Cytotoxic T cell (primary cell): ENCODE data around the genes HLA-DQB2, HLA-DMB and ITPR3.

- PRO-cap, 2 experiments, result no peak in any of the 2 experiments
These were observed 18.0 kb upstream of the HLA-DRB1 start for GRCh38 chr6:32607507-32608156.

GRCh38 chr6:32760990-32761507, 2.3 kb downstream of the HLA-DQB2 start:
- PRO-cap, 2 experiments, result no peak in any of the 2 experiments

DNA sequence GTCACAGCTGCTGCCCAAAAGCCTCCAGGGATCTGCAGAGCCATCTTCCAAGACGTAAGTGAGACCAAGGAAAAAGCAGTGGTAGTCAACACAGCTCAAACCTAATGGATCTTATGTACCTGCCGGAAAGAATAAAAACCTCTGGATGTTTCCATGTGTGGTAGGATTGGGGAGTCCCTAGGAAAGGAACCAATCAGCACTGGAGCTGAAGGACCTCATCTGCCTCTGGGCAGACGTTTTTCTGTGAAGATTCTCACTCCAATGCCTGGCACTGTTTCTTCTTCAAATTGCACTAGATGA, at the start of gene HLA-DQB2:
Gene HLA-DQB2, minus strand, starts transcription at position 106 of the 300 bp plus-strand sequence.
- PRO-cap, 2 experiments, result peak in 1 of 2 experiments; most common minus-strand start position 98 of the sequence (in 1)

DNA sequence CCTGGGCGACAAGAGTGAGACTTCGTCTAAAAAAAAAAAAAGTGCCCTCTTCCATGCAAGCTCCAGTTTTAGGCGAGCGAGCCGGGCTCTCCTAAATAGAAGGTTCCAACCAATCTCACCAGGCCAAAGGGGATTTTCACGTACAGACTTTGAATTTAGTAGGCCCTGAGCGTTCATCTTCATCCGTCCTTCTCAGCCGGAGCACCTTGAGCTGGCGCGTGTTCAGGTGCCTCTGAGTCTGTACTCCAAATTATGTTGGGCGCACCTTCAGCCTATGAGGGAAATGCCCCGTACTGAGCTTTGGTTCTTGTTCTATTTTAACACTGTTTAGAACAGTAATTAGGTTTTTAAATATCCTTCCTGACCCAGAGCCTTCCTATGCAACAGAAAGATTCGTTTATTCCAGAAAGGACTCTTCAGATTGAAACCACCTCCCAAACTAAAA, 863 bp upstream of the TAP2 start:
- PRO-cap, 2 experiments, result no peak in any of the 2 experiments

DNA sequence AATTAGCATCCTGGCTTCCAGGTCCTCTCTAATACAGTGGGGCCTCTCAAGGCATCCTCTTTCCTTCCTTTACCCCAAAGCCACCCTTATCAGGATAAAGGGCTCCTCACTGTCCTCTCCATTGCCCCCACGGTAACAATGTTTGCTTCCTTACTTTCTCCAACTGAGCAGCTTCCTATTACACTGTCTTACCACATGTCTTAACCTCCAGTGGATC, 5.0 kb downstream of the HLA-DMB start:
- PRO-cap, 2 experiments, result no peak in any of the 2 experiments

- PRO-cap, 2 experiments, result peak in 1 of 2 experiments; most common plus-strand start chr6:32941170 (in 1); most common minus-strand start chr6:32940961 (in 1)
These were observed at the start of gene HLA-DMB for GRCh38 chr6:32940660-32941454. TSS of gene HLA-DMB (minus strand) at chr6:32941028.

DNA sequence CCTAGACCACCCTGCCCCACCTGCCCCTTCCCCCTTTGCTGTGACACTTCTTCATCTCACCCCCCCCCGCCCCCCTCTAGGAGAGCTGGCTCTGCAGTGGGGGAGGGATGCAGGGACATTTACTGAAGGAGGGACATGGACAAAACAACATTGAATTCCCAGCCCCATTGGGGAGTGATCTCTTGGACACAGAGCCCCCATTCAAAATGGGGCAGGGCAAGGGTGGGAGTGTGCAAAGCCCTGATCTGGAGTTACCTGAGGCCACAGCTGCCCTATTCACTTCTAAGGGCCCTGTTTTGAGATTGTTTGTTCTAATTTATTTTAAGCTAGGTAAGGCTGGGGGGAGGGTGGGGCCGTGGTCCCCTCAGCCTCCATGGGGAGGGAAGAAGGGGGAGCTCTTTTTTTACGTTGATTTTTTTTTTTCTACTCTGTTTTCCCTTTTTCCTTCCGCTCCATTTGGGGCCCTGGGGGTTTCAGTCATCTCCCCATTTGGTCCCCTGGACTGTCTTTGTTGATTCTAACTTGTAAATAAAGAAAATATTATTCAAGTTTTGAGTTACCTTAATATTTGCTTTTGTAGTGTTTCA, 12.5 kb downstream of the BRD2 start:
- PRO-cap, 2 experiments, result peak in 2 of 2 experiments; most common plus-strand start position 327 of the sequence (in 1)

- PRO-cap, 2 experiments, result no peak in any of the 2 experiments
These were observed 19.6 kb downstream of the COL11A2 start for GRCh38 chr6:33172608-33173130.

DNA sequence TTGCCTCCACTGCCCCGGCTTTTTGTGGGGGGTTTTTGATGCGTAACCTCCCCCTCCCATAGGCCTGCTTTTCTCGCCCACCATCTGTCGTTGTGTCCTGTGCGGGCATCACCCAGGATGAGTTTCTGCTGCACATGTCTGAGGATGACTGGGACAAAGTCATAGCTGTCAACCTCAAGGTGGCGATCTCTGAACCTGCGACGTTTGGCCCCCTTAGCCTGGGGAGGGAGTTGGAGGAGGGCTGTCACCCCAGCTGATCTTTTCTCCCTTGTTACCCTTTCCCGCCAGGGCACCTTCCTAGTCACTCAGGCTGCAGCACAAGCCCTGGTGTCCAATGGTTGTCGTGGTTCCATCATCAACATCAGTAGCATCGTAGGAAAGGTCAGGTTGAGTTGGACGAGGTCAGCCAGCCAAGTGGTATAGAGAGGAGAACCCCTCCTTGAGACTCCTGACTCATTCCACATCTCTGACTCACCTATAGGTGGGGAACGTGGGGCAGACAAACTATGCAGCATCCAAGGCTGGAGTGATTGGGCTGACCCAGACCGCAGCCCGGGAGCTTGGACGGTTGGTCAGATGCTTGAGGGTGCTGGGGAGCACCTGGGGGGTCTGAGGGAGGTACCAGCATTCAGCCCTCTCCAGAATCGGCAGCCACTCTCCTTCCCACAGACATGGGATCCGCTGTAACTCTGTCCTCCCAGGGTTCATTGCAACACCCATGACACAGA, 868 bp downstream of the HSD17B8 start:
- PRO-cap, 2 experiments, result no peak in any of the 2 experiments

DNA sequence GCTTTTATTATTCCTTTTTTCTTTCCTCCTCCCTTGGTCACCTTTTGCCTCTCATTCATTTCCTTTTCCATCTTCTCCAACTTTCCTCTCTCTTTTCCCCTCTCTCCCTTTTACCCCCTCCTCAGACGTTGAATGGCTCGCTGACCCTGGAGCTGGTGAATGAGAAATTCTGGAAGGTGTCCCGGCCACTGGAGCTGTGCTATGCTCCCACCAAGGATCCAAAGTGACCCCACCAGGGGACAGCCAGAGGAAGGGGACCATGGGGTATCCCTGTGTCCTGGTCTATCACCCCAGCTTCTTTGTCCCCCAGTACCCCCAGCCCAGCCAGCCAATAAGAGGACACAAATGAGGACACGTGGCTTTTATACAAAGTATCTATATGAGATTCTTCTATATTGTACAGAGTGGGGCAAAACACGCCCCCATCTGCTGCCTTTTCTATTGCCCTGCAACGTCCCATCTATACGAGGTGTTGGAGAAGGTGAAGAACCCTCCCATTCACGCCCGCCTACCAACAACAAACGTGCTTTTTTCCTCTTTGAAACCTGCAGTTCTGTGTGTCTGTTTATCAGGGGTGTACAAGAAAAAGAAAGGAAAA, 4.0 kb downstream of the RING1 start:
- PRO-cap, 2 experiments, result no peak in any of the 2 experiments

- PRO-cap, 2 experiments, result no peak in any of the 2 experiments
These were observed 16.2 kb upstream of the SMIM40 start for GRCh38 chr6:33345124-33345816.

DNA sequence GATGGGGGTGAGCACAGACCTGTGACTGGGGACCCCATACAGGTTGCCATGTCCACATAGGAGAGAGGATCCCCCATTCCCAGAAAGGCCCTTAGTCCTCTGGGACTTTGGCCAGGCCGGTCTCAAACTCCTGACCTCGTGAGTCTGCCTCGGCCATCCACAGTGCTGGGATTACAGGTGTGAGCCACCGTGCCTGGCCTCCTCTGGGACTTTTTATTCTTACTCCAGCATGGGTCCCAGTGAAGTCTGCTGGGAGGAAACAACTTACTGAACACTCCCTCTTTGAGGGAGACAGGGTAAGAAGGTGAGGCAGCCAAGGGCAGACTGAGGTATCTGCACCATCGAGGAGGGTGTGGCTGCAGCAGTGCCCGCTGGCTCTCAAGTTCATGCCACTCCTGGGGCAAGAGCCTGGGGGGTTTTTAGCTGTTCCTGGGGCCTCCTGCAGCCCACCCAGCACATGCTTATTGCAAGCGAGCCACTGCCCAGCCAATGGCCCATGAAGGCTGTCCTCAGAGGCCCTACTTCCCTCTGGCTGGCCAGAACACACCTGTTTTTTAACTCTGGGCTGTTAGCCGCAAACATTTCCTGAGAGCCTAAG, 2.3 kb downstream of the BAK1 start:
- PRO-cap, 2 experiments, result no peak in any of the 2 experiments

DNA sequence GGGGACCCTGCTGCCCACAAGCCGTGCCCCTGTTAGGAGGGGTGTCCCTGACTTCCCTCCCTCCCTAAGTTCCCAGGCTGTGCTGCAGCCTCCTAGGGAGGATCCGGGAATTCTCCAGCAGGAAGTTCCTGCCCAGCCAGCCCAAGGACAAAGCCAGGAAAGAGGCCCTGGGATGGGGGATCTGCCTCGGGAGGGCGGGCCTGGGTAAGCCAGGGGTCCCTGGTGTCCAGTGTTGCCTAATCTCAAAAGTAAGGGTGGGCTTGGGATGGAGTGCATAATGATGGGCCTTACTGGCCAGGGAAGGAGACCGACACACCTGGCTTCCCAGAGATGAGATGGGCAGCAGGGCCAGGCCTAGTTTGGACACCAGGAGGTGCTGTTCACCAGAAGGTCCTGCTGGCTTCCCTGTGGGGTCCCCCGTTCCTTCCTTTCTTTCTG, 9.4 kb upstream of the BAK1 start:
- PRO-cap, 2 experiments, result no peak in any of the 2 experiments

GRCh38 chr6:33620724-33621752, at the start of gene ITPR3:
TSS of gene ITPR3 (plus strand) at chr6:33621322.
- PRO-cap, 2 experiments, result peak in 2 of 2 experiments; most common plus-strand start chr6:33621366 (in 2); most common minus-strand start chr6:33621136 (in 2)

DNA sequence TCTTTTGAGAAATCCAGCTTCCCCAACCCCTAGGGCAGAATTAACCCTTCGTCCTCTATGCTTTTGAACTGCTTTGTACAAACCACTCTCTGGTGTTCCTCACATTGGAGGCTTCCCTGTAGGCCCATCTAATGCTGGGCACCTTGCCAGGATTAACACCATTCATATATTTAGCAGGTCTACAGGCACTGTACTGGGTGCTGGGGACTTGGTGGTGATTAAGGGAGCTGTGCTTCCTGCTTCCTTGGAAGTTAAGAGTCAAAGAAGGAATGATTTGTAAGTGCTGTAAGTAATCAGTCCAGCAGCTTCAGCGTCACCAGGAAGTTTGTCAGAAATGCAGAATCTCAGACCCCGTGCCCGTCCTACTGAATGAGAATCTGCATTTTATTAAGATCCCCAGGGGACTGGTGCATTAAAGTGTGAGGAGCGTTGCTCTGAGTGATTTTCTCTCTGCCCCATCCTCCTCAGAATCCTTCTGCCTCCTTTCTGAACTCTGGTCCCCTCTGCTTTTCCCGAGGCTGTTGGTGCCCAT, 3.1 kb downstream of the ITPR3 start:
- PRO-cap, 2 experiments, result no peak in any of the 2 experiments

- PRO-cap, 2 experiments, result no peak in any of the 2 experiments
These were observed 42.5 kb downstream of the UQCC2 start for GRCh38 chr6:33668746-33669585.

DNA sequence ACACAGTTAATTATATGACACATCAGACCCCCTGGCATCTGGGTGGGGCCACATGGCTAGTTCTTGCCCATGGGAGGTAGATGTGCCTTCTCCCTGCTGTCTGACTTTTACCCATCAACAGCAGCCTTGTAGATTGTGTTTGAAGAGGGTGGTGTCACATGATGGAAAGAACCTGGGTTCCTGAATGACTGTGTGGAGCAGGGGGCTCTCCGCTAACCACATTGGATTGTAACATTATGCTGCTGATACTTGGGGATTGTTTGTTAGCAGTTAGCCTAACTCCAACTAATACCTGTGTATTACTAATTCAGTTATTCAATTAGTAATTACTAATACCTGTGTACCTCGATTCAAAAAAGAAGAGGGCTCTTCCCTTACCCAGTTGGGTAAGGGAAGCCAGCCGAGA, 7.3 kb upstream of the UQCC2 start:
- PRO-cap, 2 experiments, result no peak in any of the 2 experiments

GRCh38 chr6:33741953-33742578, 4.6 kb downstream of the IP6K3 start:
- PRO-cap, 2 experiments, result no peak in any of the 2 experiments

- PRO-cap, 2 experiments, result no peak in any of the 2 experiments
These were observed 18.9 kb downstream of the LEMD2 start for GRCh38 chr6:33769797-33770598.

- PRO-cap, 2 experiments, result no peak in any of the 2 experiments
These were observed 11.7 kb downstream of the LEMD2 start for GRCh38 chr6:33777225-33777675.